Hair follicular keratinocyte (primary cell): ENCODE measurements around a stretch of chr6.

GRCh38 chr6:15539381-15540193 is 123.2 kb downstream of the DTNBP1 start:
- RAMPAGE, long total RNA = no peak

GRCh38 chr6:15881180-15881496 is 218.3 kb upstream of the DTNBP1 start:
- RAMPAGE, long total RNA = no peak

- RAMPAGE, long total RNA = no peak
Measured at GRCh38 chr6:16134756-16135818, 6.2 kb downstream of the MYLIP start.

DNA sequence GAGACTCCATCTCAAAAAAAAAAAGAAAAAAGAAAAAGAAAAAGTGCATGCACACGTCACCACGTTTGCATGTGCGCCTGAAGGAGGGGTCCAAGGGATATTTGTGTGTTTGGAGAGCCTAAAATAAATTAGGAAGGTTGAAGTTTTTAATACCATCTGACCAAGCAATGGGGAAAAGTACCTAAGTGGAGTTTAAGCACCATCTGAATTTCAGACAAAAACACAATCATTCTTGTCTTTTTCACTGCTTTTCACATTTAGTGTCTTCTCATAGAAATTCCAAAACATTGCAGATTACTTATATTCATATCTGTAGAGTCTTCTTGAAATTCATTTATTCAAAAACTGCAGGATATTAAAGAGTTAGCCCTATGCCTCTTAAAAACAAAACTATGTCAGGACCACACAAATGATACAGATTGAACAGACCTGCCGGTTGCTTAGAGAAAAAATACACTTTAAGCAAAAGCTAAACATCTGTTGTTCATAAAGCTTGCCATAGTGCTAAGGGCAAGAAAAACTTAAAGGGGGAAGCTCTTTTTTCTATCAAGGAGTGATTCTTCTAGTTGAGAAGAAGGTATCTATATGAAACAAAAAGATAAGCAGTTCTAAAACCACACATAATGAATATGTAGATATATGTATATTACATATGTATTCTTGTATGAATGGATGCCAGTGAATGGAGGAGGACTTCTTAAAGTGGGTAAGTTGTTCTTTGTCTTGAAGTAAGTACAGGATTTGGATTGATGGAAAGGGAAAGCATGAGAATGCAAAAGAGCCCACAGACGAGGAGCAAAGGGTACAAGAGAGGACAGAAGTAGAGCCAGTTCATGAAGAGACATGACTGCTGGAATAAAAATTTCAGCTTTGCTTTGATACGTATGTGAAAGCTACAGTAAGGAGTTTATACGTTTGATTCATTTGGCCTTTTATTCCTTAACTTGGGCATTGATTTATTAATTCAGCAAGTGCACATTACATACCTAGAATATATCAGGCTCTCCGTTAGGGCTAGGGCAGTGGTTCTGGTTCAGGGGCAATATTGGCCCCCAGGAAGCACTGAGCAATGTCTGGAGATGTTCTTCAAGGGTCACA is 22.8 kb downstream of the MYLIP start:
- RAMPAGE, long total RNA = no peak

DNA sequence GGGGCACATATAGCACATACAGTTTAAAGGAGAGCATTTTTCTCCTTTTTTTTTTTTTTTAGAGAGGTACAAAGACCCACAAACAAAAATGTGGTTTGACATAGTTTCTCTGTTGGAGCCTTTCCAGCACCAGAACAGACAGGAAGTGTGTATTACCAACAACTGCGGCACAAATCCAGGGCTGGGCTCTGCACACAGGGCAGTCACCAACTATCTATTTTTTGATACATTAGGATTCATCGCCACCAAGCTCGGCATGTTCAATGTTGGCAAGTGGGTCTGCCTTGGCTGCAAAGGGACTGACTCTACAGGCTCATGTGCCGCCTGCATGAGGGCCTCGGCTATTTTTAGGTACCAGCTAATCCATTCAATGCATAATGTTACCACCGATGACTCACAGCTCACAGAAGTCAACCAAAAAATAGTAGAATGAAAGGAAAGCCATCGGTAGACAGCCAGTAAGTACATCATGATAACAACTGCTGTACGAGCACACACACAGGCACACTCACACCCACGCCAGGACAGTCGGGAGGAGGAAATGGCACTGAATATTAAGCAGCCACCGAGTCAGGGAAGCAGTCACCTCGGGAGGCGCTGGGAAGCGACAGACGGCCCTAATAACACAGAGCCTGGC is 81.5 kb downstream of the GMPR start:
- RAMPAGE, long total RNA = no peak

- RAMPAGE, long total RNA = no peak
Measured at GRCh38 chr6:16345427-16346086, 107.2 kb downstream of the GMPR start.

GRCh38 chr6:16540921-16541315 is 220.3 kb downstream of the ATXN1 start:
- RAMPAGE, long total RNA = no peak

- RAMPAGE, long total RNA = no peak
Measured at GRCh38 chr6:16575200-16575871, 185.9 kb downstream of the ATXN1 start.

DNA sequence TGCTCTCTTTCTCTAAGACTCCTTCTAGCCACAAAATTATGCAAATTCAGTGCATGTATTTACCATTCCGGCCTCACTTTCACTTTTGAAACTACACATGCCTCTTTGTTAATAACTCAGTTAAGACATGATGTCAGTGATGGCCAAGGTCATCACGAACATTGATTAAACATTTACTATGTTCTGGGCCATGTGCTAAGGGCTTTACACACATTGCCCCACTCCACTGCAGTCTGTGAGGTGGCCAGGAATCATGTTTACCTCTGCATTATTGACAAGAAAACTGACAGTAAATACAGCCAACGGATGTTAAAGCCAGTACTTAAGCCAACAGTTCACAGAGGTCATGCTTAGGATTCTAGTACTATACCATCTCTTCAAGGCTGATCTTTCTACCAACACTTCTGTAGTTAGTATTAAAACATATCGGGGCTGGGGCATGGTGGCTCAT is 174.9 kb downstream of the ATXN1 start:
- RAMPAGE, long total RNA = no peak

- RAMPAGE, long total RNA = no peak
Measured at GRCh38 chr6:16668988-16669694, 92.1 kb downstream of the ATXN1 start.

DNA sequence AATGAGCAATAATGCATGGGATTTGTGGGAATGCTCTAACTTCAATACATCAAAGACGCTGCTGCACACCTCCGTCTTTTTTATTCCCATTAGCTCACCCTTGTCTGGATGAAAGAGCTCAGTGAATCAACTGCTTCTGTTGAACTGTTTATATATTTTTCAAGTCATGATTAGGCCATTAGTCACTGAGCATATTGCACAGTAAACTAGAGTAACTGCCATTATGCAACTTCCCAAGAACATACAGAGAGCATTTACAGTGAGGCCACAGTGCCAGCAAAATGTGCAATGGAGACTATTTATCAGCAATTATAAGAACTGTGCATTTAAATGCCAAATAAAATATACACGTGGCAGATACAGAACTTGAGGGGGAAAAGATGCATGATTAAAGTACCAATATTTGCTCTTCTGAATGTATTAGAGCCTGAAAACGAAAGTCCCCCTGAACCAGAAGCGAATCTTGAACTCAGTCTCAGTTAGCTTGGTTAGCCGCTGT is 79.7 kb downstream of the ATXN1 start:
- RAMPAGE, long total RNA = no peak

- RAMPAGE, long total RNA = no peak
Measured at GRCh38 chr6:16705575-16706534, 55.4 kb downstream of the ATXN1 start.

DNA sequence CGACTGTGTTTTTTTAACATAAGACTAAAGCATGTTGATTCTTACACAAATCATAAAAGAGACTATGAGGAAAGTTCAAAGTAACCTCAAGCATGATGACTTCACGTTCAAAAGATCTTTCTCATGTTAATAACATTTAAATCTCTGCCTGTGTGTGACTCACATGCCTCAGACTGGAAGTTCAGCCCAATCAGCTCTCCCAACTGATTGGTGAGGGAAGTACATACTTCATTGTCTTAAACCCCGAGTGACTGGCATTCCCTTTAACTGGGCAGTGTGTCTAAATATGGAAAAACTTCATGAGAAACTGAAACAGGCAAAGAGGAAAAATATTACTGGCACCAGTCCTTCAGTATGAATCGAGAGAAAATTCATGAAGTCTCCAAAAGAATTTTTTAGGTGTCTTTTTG is 37.3 kb downstream of the ATXN1 start:
- RAMPAGE, long total RNA = no peak

GRCh38 chr6:16800954-16801372 is 39.7 kb upstream of the ATXN1 start:
- RAMPAGE, long total RNA = no peak

DNA sequence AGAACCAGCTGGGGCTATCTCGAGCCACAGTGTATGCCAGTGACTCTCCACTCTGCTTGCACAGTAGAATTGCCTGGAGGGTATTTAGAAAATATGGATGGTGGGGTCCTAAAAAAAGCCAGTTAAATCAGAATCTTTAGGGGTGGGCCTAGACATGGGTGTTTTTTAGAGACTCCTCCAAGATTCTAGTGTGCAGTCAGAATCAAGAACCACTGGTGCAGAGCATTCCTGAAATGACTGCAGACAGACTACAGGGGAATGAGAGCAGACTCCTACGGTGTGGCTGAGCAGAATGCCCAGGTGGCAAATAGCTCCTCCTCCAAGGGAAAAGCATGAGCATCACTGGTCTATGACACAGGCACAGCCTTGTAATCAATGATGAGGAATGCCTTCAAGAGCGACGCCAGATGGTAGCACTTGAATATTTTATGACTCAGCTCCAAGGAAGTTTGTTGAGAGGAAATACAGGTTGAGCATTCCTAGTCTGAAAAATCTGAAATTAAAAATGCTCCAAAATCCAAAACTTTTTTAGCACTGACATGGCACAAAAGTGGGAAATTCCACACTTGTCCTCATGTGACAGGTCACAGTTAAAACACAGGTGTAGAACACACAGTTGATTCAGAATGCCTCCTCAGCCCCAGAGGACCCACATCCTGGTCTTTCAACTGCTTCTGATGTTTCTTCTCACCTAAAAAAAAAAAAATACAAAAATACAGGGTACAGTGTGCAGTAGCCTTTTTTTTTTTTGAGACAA is 10.7 kb upstream of the FAM8A1 start:
- RAMPAGE, long total RNA = no peak

GRCh38 chr6:17674619-17676026 is 31.6 kb downstream of the NUP153 start:
- RAMPAGE, long total RNA = no peak

DNA sequence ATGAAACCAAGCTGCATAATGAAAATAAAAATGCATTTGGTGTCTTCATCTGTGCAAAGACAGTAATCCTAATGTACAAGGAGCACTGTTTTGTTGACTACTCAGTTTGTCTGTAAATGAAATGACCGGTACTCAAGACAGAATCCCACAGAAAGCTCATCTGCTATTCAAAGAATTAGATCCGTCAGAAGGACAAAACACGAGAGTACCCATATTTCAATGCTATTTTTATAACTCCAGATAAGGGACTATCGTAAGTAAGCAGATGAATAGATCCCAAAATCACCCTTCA is 2.5 kb downstream of the KIF13A start:
- RAMPAGE, long total RNA = no peak

- RAMPAGE, long total RNA = no peak
Measured at GRCh38 chr6:17985325-17985675, 2.1 kb downstream of the KIF13A start.

DNA sequence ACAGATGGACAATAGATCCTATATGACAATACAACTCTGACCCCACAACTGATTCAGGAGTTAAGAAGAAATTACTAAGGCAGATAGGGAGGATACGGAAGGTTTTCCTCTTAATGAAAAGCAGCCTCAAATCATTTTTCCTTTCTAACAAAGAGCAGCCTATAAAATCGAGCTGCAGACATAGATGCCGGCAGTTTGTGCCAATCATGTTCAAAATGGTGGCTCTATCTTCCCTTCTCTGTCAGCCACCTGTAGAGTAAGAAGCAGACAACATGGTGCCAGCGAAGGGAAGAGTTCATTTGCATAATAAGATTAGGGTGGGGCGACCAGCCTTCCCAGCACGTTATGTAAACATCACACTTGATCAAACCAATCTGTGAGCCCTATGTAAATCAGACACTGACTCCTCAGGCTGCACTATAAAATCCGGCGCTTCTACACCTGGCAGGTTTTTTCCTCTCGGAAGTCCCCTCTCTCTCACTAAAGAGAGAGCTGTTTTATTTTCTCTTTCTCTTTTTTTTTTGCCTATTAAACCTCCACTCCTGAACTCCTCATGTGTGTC is 13.1 kb downstream of the TPMT start:
- RAMPAGE, long total RNA = no peak

DNA sequence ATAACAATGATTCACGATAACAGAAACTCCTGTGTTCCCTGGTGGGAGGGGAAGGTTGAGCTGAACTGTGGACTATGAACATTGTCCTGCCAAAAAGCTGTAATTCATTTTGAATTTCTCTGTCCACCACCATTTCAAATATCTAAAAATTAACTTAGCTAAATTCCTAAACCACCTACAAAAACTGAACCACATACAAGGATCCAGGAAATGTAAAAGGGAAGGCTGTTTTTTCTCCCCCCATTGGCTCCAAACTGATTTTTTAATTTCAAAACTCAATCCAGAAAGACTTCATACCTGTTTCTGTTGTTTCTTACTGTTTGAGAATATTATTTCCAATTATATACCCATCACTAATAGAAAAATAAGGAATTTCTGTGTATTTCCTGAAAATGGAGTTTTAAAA is 7.5 kb downstream of the TPMT start:
- RAMPAGE, long total RNA = no peak